Measurements from ENCODE around the genes CYP27C1, ERCC3 and CCDC74B.

GRCh38 chr2:127115454-127116328 lies 8.7 kb upstream of the BIN1 start:
- PRO-cap, result no peak
- RAMPAGE, long total RNA, 3 experiments, result no peak in any of the 3 experiments

DNA sequence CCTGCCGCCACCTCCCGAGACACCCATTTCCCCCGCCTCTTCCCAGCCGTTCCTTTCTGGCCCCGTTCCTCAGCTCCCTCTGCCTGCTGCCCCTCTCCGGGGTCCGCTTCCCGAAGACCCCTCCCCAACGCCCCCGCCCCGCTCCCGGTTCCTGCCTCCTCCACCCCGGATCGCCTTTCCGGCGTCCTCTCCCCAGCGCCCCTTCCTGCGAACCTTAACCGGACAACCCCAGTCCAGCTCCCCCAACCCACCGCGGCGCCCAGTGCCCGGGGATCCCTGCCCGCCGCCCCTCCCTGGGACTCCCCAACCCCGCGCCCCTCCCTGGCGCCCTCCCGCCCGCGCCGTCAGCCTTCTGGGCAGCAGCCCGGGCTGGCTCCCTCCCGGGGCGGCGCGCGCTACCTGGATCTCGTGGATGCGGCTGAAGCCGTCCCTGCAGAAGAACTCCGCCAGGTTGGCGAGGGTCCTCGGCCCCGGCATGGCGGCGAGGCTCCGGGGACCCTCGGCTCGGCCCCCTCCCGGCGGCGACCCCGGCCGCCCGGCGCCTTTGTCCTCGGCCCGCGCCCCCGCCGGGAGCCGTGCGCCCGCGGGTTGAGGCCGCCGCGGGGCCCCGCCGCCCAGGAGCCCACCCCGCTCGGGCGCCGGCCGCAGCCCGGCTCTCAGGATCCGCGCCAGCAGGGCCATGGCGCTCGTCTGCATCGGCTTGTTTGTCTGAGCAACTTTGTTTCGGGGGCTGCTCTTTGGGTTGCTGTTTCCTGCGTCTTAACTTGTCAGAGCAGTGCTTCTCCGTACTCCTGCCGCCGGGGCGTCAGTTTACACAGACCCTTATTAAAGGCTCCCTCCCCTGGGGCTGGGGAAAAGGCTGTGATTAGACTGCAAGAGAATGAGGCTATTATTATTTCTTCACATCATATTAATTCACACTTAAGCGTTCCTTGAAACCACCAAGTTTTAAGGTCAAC lies at the start of gene CYP27C1:
Gene CYP27C1 (minus strand): TSS at position 710 of the 959 bp plus-strand sequence.
- PRO-cap, result bidirectional peak, plus-strand start at position 383 of the sequence, minus-strand start at position 295 of the sequence; unidirectional peak, minus-strand start at position 692 of the sequence
- RAMPAGE, long total RNA, 3 experiments, result no peak in any of the 3 experiments

DNA sequence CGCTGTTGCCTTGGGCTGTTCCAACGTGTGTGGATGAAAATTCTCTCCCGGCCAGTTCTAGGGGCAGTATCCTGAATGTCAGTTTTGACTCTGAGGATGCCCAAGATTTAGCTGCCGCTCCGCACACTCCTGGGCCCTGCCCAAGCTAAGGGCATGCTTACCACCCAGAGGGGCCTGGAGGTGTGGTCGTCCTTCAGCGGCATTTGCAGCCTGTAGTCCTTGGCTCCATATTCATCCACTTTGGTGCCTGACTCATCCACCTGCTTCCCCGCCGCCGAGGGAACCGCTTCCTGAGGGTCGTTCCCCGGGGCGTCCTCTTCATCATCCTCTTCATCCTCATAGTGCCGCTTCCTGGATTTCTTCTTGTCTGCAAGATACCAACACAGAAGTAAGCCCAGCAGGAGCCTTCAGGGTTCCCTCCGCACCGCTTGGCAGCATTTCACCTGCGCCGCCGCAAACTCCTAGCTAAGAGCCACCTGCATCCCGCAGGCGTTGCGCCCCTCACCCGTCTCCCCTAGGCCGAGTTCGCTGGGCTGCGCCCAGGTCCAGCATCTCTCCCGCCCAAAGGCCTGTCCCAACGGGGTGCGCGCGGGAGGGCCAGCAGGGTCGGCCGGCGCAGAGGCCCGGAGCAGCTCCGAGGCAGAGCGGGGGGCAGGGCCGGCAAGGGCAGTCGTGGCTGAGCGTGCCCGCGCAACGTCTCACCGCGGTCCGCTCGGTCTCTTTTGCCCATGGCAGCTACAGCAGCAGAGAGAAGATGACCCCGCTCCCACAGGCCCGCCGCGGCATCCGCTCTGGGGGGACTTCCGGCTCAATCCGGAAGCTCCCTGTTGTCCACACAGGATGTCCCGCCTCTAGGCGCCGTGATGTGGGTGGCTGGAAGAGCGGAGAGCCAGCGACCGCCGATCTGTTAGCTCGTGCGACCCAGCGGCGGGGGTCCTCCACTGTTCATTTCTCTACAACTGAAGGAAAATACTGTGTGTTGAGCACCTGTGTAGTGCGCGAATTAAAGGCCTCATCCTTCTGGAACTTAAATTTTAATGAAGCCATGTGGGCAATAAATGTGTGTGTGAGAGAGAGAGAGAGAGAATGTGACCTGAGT lies at the start of gene ERCC3:
Gene ERCC3 (minus strand): TSS at position 793 of the 1,099 bp plus-strand sequence.
- PRO-cap, result bidirectional peak, plus-strand start at position 861 of the sequence, minus-strand start at position 793 of the sequence
- RAMPAGE, long total RNA, 3 experiments, result start-site peak on the minus strand in 3 of 3 experiments, centred at positions 773 to 793 of the sequence, 115 to 239 reads per replicate

DNA sequence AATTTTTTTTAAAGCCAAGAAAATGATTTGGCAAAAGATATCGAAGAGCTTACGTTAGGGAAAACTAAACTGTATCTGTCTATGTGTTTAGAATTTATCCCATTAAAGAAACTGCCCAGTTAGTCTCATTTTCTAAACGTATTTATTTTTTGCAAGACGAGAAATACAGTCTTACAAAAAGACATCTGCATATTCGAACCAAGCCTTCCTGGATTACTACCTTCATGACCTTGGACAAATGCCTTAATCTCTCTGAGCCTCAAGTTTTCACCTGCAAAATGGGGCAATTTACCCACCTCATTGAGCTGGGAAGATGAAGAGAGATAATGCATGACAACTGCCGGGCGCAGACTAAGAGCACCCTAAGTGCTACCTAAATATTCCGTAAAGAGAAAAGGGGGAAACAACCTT lies 1.1 kb downstream of the MAP3K2 start:
- PRO-cap, result no peak
- RAMPAGE, long total RNA, 3 experiments, result no peak in any of the 3 experiments

DNA sequence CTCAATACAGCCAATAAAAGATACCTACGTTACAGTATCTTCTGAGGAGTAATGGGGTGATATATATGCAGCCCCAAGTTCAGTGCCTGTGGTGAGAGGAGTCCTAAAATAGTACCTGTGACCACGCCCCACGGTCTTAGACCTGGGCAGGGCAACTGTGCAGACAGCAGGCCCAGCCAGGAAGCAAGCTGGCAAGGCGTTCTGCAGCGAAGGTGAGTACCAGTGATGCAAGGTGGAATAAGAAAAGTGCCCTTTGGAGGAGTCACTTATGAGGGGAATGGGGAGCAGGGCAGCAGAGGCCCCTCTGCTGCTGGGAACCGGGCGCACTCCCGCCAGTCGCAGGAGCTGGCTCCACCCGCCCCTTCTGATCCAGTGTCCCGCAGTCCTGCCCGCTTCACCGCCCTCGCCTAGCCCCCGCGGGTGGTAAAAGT lies 12.8 kb upstream of the MAP3K2 start:
- PRO-cap, result no peak
- RAMPAGE, long total RNA, 3 experiments, result no peak in any of the 3 experiments

GRCh38 chr2:127405205-127405506 lies 13.1 kb upstream of the PROC start:
- PRO-cap, result no peak
- RAMPAGE, long total RNA, 3 experiments, result no peak in any of the 3 experiments

DNA sequence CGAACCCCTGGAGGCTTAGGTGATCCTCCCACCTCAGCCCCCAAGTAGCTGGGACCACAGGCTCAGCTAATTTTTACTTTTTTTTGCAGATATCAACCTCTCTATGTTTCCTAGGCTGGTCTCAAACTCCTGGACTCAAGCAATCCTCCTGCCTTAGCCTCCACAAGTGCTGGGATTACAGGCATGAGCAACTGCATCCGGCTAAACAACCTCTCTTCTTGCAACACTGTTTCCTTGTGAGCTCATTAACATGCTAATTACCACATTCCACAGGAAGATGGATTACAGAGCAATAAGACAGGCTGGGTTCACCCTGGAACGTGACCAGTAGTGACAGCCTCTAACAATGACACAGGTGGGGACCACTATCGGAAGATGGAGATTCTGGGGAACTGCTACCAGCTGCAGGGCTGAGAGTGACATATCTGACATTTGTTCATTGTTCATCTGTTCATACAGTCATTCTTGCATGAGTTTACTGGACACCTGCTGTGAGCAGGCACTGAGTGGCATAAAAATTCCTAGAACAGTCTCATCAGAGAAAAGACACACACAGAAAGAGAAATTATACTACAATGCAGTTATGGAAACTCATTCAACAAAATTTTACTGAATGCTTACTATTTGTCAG lies 37.4 kb downstream of the PROC start:
- PRO-cap, result no peak
- RAMPAGE, long total RNA, 3 experiments, result no peak in any of the 3 experiments

GRCh38 chr2:127646642-127647075 lies 706 bp downstream of the GPR17 start:
- PRO-cap, result no peak
- RAMPAGE, long total RNA, 3 experiments, result no peak in any of the 3 experiments

DNA sequence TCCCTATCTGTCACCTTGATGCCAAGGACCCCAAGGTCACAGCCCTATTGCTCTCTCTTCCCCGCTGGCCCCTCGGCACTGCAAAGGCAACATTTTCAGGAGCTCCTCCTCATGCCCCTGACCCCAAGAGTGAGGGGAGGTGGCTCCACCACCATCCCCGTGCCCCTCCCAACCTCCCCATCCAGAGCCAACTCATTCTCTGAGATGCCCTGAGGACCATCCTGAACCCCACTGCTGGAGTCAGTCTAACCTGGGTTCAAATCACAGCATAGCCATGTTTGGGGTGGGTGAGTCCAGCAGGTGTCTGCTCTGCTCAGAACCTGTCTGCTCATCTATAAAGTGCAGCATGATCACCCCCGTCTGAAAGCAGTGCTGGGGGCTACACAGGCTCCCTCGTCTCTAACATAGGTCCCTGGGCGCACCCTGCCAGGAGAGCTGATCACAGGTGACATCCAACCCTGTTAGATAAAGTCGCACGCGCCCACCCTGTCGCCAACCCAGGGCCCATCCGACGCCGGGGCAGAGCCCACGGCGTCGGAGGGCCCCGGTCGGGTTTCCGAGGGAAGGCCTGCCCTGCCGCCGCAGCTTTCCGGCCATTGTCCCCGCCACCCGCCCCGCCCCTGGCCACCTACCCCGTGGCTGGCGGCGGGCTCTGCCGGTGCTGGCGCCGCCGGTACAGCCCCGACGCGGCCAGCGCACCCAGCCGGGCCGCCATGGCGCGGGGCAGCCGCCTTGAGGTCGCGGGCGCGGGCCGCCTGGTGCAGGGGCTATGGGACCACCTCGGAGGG lies 11.5 kb downstream of the LIMS2 start:
- PRO-cap, result no peak
- RAMPAGE, long total RNA, 3 experiments, result no peak in any of the 3 experiments

DNA sequence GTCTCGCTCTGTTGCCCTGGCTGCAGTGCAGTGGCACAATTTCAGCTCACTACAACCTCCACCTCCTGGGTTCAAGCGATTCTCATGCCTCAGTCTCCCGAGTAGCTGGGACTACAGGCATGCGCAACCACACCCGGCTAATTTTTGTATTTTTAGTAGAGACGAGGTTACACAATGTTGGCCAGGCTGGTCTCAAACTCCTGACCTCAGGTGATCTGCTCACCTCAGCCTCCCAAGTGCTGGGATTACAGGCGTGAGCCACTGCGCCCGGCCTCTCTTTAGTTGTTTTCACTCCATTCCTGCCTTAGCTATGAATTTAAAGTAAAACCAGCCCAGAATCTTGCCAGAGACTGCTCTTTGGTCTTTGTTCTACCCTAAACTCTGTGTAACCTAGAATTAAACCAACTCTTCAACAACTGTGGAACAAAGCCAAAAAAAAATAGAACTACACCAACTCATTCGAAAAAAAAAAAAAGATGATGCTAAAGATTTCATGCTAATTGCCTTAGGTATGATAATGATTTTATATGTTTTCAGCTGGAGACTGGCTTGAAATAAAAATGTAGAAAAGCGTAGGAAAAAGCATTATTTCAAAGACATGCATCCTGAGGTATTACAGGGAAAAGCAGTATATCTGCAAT lies 4.6 kb downstream of the WDR33 start:
- PRO-cap, result no peak
- RAMPAGE, long total RNA, 3 experiments, result no peak in any of the 3 experiments

GRCh38 chr2:127809989-127810522 lies 915 bp downstream of the WDR33 start:
- PRO-cap, result no peak
- RAMPAGE, long total RNA, 3 experiments, result no peak in any of the 3 experiments

- PRO-cap, result no peak
- RAMPAGE, long total RNA, 3 experiments, result no peak in any of the 3 experiments
Observed at GRCh38 chr2:127843015-127843492, 14.9 kb downstream of the POLR2D start.

GRCh38 chr2:128028184-128028790 lies 428 bp upstream of the SAP130 start:
- PRO-cap, result bidirectional peak, plus-strand start at chr2:128028241, minus-strand start at chr2:128028093
- RAMPAGE, long total RNA, 3 experiments, result no peak in any of the 3 experiments

DNA sequence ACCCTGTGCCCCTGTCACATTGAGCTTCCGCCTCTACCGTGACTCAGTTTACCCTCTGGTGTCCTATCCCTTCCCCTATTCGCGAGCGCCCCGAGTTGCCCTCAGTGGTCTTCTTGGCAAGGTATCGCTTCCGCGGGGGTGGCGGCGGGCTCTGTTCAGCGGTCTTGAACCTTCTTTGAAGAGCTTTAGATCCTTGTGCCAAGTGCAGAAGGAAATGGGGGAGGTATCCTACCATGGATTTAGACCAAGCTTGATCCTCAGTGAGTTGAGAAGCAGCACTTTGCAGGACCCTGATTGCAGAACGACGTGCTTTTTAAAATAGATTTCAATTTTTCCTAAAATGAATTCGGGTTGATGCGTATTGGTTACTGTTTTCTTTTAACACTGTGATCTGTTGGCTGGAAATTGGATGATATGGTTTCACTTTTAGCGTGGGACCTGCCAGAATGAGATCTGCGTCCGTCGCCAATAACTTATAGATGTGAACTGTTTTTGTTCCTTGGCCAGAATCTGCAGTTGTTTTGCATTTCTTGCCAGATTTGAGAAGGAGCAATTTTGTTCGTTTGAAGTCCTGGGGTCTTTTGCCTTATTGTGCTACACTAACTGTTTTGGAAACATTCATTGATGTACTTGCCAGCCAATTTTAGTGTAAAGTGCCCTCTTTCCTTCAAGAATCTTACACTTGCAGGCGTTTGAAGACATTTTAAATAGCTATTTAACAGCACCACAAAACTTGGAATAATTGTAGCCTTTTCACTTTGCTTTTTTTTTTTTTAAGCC lies 666 bp downstream of the UGGT1 start:
- PRO-cap, result no peak
- RAMPAGE, long total RNA, 3 experiments, result no peak in any of the 3 experiments

DNA sequence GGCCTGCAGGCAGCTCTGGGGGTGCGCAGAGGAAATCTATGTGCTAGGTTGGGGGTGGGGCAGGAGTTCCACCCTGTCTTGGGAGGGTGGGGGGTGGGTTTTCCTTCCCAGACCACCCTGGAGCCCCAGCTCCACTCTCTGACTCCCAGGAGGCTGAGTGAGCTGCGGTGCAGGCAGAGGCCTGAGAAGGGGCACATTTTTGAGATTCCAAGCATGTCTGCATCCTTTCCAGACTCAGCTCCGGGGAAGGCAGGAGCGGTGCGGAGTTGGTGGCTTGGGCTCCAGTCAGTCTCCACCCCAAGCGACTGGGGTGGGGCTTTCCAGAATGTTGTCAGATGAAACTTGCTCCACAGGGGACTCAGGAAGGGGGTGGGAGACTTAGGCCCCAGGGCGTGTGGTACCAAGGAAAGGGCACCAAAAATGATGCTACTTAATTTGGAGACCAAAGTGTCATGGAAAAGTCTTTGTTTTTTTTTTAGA lies 44.2 kb upstream of the HS6ST1 start:
- PRO-cap, result no peak
- RAMPAGE, long total RNA, 3 experiments, result no peak in any of the 3 experiments

DNA sequence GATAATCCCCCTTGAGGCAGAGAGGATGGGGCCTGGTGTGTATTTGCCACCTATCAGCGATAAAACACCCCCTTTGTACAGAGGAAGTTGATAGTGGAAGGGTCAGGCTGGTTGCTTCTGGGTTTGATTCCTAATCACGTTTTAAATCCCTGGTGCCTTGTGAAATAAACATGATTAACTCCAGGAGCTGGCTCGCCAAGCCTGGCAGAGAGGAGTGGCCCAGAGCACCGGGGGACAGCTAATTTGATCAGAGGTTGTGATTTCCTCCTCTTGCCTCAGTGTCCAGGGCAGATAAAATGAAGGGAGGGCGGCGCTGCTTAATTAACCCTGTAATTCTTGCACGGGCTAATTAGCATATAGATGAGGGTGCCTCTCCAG lies 106.1 kb upstream of the HS6ST1 start:
- PRO-cap, result no peak
- RAMPAGE, long total RNA, 3 experiments, result no peak in any of the 3 experiments

DNA sequence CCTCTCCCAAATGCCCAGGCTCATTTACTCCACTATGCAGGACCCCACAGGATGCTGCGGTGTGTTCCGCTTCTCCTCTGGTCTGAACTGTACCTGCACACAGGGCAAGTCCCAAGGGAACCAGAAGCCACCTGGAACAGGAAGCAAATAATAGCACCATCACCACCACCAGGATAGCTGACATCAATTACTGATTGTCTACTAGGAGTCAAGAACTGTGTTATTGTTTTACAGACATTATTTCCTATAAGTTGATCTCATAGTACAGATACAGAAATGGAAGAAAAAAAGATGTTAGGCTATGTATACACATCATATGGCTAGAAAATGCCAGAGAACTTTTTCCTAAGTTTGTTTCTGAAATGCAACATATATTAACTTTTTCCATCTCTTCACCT lies 435.9 kb upstream of the HS6ST1 start:
- PRO-cap, result no peak
- RAMPAGE, long total RNA, 3 experiments, result no peak in any of the 3 experiments

DNA sequence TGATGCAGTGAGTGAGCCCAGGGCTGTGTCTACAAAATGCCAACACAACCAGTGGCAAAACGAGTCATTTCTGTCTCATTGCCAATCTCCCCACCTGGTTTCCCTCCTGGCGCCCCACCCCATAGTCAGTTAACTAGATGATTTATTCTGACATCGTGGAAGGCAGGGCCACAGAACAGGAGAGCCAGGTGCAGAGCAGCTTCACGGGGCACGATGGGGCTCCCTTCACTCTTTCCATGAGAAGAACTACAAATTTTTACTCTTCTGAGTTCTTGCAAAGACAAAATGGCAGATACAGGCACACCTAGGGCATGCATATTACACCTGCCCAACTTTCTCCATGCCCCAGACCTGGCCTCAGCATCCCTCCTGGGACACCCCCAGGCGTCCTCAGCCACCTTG lies 541.5 kb upstream of the RAB6C start:
- PRO-cap, result no peak
- RAMPAGE, long total RNA, 3 experiments, result no peak in any of the 3 experiments

GRCh38 chr2:130144618-130145539 lies at the start of gene CCDC74B:
TSS of gene CCDC74B (minus strand) at chr2:130145112.
- PRO-cap, result no peak
- RAMPAGE, long total RNA, 3 experiments, result start-site peak on the minus strand in 1 of 3 experiments, at chr2:130145063-130145079 at its widest, 6 reads per replicate

- PRO-cap, result no peak
- RAMPAGE, long total RNA, 3 experiments, result start-site peak on the plus strand in 1 of 3 experiments, at chr2:130188948-130189352 at its widest, 5 reads per replicate
Observed at GRCh38 chr2:130189070-130189504, 7.0 kb downstream of the MZT2B start.

All from tibial nerve (tissue), 3 donors.